ENCODE data around the gene OLFM4.

GRCh38 chr13:49539154-49539858, 43.6 kb downstream of the PHF11 start:
- RRBS = no CpG with 5 or more reads among the region's 7 CpGs

GRCh38 chr13:49540431-49541010, 44.8 kb downstream of the PHF11 start:
- RRBS = no CpG with 5 or more reads among the region's 10 CpGs

- RRBS = no CpG with 5 or more reads among the region's 18 CpGs
These were observed 113.2 kb downstream of the KCNRG start for GRCh38 chr13:50128349-50128962.

- RRBS = no CpG with 5 or more reads among the region's 4 CpGs
These were observed 137.1 kb downstream of the KCNRG start for GRCh38 chr13:50152269-50152765.

- RRBS = no CpG with 5 or more reads among the region's 9 CpGs
These were observed 193.7 kb downstream of the KCNRG start for GRCh38 chr13:50208741-50209465.

GRCh38 chr13:50411407-50411942, 396.2 kb downstream of the KCNRG start:
- RRBS = no CpG with 5 or more reads among the region's 3 CpGs

GRCh38 chr13:50484265-50484833, 359.1 kb downstream of the DLEU7 start:
- RRBS = no CpG with 5 or more reads among the region's 10 CpGs

- RRBS = no CpG with 5 or more reads among the region's 6 CpGs
These were observed 1.8 kb downstream of the RNASEH2B start for GRCh38 chr13:50911439-50911829.

- RRBS = no CpG with 5 or more reads among the region's 5 CpGs
These were observed 4.6 kb downstream of the RNASEH2B start for GRCh38 chr13:50914289-50914511.

- RRBS = no CpG with 5 or more reads among the region's 7 CpGs
These were observed 82.4 kb downstream of the RNASEH2B start for GRCh38 chr13:50991767-50992540.

- RRBS = no CpG with 5 or more reads among the region's 8 CpGs
These were observed 49.1 kb upstream of the FAM124A start for GRCh38 chr13:51173242-51173448.

- RRBS = no CpG with 5 or more reads among the region's 5 CpGs
These were observed 46.5 kb downstream of the INTS6 start for GRCh38 chr13:51406155-51406833.

- RRBS = no CpG with 5 or more reads among the region's 8 CpGs
These were observed 52.4 kb downstream of the WDFY2 start for GRCh38 chr13:51636423-51637259.

GRCh38 chr13:51752656-51753360, 51.2 kb downstream of the DHRS12 start:
- RRBS = no CpG with 5 or more reads among the region's 6 CpGs

DNA sequence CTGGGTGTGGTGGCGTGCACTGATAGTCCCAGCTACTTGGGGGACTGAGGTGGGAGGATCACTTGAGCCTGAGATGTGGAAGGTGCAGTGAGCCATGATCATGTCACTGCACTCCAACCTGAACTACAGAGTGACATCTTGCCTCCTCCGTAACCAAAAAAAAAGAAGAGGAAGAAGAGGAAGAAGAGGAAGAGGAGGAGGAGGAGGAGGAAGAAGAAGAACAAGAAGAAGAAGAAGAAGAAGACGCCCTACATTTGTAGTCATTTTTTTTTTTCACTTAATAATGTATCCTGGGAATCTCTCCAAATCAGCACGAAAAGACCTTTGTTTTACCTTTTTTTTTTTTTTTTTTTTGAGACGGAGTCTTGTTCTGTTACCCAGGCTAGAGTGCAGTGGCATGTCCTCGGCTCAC, 6.2 kb upstream of the TMEM272 start:
- RRBS = no CpG with 5 or more reads among the region's 6 CpGs

- RRBS = no CpG with 5 or more reads among the region's 51 CpGs
These were observed 34.8 kb upstream of the NEK3 start for GRCh38 chr13:52194038-52194815.

GRCh38 chr13:52850408-52851150, 2.1 kb upstream of the PCDH8 start:
- RRBS = 0% methylated on average over 5 of the region's 47 CpGs

DNA sequence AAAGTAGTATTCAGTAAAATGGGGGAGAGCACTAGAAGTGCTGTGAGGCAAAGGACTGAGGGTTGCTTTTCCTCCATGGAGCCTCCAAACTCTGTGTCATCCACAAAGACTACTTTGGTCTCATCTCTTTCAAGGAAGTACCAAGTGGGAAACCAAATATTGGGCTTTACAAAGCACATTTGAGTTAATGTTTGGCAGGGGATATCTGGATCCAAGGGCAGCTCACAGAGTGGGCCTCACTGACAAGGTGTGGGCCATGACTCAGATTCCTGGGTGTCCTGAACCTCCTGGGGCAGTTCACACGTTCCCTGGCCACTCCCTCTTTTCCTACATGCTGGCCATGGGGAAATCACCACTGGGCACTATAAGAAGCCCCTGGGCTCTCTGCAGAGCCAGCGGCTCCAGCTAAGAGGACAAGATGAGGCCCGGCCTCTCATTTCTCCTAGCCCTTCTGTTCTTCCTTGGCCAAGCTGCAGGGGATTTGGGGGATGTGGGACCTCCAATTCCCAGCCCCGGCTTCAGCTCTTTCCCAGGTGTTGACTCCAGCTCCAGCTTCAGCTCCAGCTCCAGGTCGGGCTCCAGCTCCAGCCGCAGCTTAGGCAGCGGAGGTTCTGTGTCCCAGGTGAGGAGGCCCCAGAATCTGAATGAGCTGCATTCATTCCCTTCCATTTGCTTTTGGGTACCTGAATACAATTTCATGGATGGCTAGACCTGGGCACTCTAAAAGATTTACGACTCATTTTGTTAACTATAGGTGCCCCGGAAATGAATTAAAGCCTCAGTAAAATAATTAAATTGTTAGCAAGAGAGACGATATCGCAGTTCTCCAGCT, at the start of gene OLFM4:
OLFM4 (plus strand) TSS at position 395 of the 832 bp plus-strand sequence.
- RRBS = 82% methylated on average over 1 of the region's 11 CpGs

- RRBS = no CpG with 5 or more reads among the region's 5 CpGs
These were observed 1563.0 kb upstream of the PRR20A start for GRCh38 chr13:55577399-55578484.

- RRBS = no CpG with 5 or more reads among the region's 15 CpGs
These were observed 404.7 kb upstream of the PRR20A start for GRCh38 chr13:56735875-56736495.

Measured in epithelial cell of prostate (primary cell).